ENCODE measurements around the gene ALDH1A3.

DNA sequence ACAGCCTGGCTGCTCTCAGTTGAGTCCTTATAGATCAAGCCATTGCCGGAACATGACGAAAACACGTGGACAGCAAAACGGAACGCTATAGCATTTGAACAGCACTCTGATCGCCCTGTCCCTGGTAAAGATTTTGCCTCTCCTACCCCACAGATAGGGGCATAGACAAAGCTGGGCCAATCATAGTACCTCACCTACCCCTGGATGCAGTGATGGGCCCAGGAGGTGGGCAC, 57.2 kb upstream of the MEF2A start:
- RRBS: no CpG with 5 or more reads among the region's 6 CpGs

DNA sequence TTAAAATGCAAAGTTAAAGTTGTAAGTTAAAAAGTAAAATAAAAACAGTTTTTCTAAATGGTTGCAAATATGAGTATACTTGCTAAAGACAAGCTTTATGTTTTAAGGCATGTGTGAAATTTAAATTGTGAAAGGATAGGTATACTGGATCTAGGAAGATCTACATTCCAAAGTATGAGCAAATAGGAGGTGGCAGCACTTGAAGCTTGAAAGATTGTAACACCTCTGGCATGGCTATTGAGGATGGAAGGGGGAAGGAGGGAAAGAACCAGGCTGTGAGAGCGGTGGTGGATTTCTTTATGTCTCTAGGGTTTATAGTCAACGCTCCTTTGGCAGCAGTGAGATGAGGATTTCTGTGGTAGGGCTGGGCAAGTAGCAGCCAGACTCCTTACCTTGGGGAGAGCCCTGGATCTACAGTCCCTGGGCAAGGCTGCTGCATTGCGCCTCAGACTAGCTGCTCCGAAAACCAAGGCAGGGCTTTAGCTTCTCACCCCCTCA, 53.1 kb downstream of the MEF2A start:
- RRBS: no CpG with 5 or more reads among the region's 4 CpGs

GRCh38 chr15:99682815-99683635, 50.2 kb downstream of the LYSMD4 start:
- RRBS: no CpG with 5 or more reads among the region's 9 CpGs

DNA sequence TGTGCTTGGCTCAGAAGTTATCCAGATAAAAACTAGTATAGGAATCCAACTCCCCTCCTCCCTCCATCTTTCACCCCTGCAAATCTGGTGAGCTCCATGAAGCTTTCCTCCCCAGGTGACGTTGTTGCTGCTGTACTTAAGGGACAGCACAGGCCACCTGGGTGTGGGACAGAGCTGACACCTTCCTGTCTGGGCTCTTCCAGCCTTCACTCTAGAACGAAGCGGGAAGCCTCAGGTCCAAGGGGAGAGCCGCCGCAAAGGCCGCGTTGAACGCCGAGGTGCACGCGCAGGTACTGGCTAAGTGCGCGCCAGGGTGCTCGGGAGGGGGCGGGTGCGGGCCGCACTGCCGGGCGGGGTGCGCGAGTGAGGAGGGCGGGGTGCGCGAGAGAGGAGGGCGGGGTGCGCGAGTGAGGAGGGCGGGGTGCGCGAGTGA, 192.8 kb upstream of the LYSMD4 start:
- RRBS: no CpG with 5 or more reads among the region's 30 CpGs

DNA sequence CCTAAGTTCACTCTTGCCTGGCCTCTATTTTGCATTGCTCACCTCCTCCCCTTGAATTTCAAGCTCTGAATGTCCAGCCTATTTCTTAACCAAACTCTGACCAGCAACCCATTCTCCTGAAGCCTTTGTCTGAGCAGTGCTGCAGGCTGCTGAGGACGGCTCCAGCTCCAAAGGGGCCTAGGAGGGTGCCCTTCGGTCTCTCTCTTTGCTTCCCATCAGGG, 262.0 kb upstream of the LYSMD4 start:
- RRBS: no CpG with 5 or more reads among the region's 2 CpGs

GRCh38 chr15:100060443-100061145, 281.2 kb downstream of the ADAMTS17 start:
- RRBS: no CpG with 5 or more reads among the region's 14 CpGs

DNA sequence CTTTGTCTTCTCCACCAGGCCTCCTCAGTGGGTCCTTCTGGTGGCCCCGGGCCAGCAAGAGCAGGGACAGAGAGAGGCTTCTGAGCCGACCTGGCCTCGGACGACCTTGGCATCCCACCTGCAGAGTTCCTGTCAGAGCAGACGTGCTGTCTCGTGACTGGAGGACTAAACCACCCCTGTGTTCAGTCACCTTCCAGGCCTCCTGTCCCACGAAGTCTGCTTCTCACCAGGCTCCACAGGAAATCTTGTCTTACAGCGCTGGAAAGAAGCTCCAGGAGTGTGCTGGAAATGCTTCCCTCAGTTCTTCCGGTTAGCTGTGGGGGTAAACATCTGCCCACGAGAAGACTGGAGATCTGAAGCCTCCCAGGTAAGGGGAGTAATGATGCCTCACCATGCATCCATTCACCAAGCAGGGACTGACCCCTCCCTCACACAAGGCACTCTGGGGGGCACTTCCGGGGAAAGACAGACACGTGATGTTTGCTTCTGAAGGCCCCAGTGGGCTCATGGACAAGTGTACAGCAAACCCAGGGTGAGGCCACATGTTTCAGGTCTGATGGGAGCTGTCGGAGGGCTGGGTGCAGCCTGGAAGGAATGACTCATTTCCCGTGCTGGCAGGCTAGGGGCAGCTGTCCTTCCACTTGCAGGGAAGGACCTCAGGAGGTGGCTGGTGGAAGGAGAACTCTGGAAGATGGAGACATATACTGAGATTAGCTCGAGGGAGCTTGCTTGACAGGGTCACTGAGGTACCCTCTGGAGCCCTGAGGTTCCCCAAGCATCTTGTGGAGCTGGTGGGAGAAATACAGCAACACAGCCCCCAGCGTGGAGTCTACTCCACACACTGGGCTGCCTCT, 230.8 kb downstream of the ADAMTS17 start:
- RRBS: no CpG with 5 or more reads among the region's 16 CpGs

GRCh38 chr15:100372655-100373162, 30.9 kb upstream of the ADAMTS17 start:
- RRBS: no CpG with 5 or more reads among the region's 14 CpGs

GRCh38 chr15:100373163-100374141, 31.7 kb upstream of the ADAMTS17 start:
- RRBS: 4% methylated on average over 33 of the region's 89 CpGs

- RRBS: no CpG with 5 or more reads among the region's 15 CpGs
These were observed 84.9 kb downstream of the ASB7 start for GRCh38 chr15:100687165-100687910.

GRCh38 chr15:100879756-100880225, at the start of gene ALDH1A3:
Gene ALDH1A3, plus strand, starts transcription at chr15:100879831.
- RRBS: 2% methylated on average over 28 of the region's 63 CpGs

- RRBS: no CpG with 5 or more reads among the region's 31 CpGs
These were observed 108.2 kb downstream of the LRRK1 start for GRCh38 chr15:101027113-101027972.

DNA sequence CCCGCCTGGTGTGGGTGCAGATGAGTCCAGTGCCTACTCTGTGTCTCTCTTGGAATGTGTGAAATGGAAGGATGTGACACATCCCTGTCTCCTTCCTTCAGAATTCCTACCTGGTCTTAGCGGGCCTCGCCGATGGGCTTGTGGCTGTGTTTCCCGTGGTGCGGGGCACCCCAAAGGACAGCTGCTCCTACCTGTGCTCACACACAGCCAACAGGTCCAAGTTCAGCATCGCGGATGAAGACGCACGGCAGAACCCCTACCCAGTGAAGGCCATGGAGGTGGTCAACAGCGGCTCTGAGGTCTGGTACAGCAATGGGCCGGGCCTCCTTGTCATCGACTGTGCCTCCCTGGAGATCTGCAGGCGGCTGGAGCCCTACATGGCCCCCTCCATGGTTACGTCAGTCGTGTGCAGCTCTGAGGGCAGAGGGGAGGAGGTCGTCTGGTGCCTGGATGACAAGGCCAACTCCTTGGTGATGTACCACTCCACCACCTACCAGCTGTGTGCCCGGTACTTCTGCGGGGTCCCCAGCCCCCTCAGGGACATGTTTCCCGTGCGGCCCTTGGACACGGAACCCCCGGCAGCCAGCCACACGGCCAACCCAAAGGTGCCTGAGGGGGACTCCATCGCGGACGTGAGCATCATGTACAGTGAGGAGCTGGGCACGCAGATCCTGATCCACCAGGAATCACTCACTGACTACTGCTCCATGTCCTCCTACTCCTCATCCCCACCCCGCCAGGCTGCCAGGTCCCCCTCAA, 146.3 kb downstream of the LRRK1 start:
- RRBS: 98% methylated on average over 6 of the region's 29 CpGs

DNA sequence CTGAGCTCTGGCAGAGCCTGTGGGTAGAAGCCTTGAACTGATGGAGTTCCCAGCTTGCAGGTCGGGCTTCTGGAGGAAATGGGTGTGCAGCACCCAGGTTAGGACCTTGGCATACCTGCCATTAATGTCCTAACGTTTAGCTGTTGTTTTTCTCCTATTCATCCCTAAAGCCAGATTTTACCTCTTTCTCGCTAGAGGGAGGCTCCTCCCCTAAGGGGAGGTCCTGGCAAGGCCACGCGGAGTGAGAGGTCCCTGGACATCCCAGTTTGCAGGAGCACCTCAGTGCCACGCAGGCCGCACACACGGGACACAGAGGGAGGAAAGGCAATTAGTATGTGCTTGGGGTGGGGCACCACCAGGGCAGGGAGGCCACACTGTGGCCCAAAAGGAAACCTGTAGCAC, 148.6 kb downstream of the LRRK1 start:
- RRBS: no CpG with 5 or more reads among the region's 8 CpGs

GRCh38 chr15:101121291-101122115, 130.3 kb downstream of the CHSY1 start:
- RRBS: no CpG with 5 or more reads among the region's 33 CpGs

DNA sequence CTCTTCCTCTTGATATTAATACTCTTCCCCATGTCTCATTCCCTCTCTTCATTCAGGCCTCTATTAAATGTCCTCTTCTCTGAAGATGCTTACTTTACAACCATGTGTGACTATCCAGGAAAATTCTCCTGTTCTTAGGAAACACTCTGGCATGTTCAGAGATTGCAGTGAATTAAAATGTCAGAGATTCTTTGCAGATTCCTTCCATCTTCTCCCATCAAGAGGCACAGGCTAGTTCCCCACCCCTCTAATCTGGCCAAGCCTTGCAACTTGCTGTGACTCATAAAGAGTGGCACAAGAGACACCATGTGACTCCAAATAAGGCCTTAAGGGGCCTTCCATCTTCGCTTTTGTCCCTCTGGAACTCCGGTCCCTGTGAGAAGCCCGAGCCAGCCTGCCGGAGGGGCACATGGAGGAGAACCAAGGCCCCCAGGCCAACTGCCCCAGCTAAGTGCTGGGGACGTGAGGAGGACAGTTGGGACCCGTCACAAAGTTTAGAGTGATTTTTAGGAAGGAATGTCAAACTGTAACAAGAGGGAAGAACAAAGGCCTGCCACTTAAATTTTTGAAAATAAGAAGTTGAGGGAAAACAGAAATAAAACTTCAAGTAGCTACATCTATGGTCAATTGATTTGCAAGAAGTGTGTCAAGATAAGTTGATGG, 128.3 kb downstream of the CHSY1 start:
- RRBS: no CpG with 5 or more reads among the region's 6 CpGs

- RRBS: no CpG with 5 or more reads among the region's 14 CpGs
These were observed 62.0 kb downstream of the CHSY1 start for GRCh38 chr15:101189740-101190291.

GRCh38 chr15:101199645-101200187, 52.1 kb downstream of the CHSY1 start:
- RRBS: 9% methylated on average over 1 of the region's 11 CpGs

GRCh38 chr15:101268166-101269157, 8.8 kb downstream of the SELENOS start:
- RRBS: no CpG with 5 or more reads among the region's 20 CpGs

- RRBS: no CpG with 5 or more reads among the region's 1 CpG
These were observed 8.3 kb upstream of the SELENOS start for GRCh38 chr15:101285552-101286099.

All from iris pigment epithelial cell (primary cell).